Occipital lobe (tissue), 2 donors: ENCODE results near the gene KCNK18.

DNA sequence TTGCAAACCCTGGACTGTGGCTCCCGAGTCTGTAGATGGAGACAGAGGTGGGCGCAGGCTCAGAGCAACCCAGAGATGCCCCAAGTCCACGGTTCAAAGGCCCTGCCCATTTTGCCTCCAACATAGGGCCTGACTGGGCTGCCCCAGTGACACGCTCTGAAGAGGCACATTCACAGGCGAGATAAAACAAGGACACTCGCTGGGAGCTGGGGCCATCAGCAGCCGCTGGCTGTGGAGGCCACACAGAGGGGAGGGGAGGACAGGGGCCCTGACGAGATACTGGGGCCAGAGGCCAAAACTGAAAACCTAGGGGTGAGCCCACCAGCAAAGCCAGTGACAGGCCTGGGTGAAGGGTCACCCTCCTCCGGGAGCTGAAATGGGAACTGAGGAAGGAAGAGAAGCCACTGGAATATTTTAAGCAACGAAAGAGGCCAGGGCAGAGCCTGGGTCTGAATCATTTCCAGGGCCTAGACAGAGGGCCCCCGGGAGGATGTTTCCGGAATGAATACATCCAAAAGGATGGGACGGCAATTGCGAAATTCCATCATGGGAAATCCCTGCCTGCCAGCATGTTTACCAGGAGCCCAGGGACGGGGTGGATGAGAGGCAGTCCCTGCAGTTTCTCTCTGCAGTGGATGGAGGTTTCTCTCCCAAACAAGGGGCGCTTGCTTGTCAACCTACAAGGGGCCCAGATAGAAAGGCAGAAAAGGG, 28.9 kb upstream of the HSPA12A start:
- RAMPAGE, long total RNA: no peak

DNA sequence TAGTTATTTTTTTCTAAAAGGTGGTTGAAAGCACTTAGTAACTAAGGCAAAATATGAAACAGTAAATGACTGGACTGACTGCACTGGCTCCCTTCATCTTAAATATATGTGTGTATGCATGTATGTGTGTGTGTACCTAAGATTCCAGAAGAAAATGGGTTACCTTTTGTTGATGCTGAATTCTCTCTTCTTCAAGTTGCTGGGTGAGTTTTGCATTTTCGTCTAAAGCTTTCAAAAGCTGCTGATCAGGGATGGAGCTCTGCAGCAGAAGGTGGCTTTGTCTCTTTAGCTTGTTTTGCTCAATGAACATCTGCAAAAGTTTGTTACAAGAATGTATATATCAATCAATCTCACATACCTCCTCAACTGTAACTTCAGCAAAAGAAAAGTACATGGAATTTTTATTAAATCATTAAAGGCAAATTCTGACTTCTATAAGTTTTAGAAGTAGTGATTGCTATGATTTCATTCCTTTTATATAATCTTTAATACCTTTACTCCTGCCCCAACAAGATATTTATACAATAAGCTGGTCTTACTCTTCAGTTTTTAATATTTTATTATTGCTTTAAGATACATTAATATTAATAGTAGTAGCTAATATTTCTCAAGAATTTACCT, 64.6 kb downstream of the SHTN1 start:
- RAMPAGE, long total RNA: no peak

- RAMPAGE, long total RNA: no peak
Measured at GRCh38 chr10:117138950-117140002, 1.2 kb upstream of the VAX1 start.

DNA sequence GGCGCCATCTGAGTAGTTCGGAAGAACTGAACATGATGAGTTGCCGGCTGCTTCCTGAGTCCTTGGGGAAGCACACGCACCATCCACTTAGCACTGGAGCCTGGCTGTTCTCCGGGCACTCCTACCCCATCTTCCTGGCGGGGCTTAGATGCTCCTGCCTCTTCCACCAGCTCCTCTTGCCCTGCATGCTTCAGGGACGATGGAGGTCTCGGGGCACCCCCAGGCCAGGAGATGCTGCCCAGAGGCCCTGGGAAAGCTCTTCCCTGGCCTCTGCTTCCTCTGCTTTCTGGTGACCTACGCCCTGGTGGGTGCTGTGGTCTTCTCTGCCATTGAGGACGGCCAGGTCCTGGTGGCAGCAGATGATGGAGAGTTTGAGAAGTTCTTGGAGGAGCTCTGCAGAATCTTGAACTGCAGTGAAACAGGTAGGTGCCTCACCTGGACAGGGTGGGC, at the start of gene KCNK18:
Gene KCNK18 (plus strand): TSS at position 200 of the 450 bp plus-strand sequence.
- RAMPAGE, long total RNA: no peak

GRCh38 chr10:117287151-117288250, 46.6 kb downstream of the SLC18A2 start:
- RAMPAGE, long total RNA: no peak

DNA sequence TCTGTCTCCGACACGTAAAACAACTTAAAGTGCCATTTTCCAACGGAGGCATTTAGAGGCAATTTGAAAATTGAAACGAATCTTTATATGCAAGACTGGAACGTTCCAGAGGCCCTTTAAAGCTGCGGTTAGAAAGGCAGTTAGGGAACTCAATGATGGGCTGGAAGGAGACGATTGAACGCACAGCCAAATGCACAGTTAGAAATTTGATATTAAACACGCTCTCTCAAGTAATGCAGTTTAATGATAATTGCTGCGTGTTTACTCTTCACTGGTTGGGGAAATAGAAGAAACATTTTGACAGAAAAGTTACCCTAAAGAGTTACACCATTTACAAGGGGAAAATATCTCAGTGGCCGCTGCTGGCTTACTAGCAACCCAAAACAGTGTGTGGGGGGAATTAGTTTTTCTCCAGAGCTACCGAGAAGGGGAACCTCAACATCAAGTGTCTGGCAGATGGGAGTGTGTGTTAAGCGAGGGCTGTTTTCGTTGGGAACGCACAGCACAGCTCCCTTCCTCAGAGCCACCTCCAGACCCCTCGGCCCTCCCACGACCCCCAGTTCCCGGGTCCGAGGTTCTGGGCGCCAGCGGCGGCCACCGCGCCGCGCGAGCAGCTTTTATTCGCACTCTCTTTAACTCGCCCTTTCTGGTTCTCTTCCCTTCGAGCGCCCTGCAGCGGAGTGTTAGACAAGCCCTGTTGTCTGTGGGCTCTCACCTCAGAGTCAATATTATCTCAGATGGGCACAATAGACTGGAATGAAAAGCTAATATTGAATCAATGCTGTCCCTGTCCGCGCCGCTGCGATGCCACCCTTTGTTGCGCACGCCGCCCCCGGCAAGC, 8.5 kb upstream of the EMX2 start:
- RAMPAGE, long total RNA: no peak

GRCh38 chr10:117543967-117544613, 1.5 kb downstream of the EMX2 start:
- RAMPAGE, long total RNA: no peak

DNA sequence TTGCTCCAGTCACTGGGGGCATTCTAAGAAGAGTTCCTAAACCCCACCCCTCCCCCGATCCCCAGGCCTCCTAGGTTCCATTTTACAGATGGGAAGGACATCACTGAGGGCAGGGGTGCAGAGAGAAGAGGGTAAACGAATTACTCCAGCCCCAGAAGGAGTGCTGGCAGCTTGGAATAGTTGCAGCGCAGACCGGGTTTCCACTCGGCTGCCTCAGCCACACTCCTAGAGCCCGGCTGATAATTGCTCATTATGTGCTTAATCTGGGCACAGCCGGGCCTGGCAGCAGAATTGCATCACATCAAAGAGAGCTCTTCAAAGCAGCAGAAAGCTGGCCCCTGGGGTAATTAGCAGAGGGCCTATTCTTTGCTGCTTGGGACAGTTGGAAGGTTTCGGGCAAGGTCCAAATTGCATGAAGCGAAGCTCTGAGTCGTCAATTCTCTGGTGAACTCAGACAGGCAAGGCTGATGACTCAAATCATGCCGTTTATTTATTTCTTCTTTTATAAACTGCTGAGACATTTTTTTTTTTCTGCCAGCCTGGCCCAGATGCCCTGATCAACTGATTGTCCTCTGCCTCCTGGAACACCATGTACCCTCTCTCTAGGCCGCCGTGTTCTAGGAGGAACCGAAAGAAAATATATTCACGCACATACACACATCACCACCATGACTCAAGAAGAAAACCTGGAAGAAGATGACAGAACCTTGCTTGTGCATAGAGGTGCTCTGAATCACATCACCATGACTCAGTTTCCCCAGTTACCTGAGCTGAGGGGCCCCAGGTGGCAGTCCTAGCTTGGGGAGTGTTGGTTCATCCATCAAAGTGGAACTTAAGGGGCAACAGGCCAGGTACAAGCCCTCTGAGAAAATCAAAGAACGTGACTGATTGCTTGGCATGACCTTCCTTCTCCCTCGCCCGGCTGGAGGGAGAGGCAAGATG, 242.2 kb downstream of the RAB11FIP2 start:
- RAMPAGE, long total RNA: no peak

DNA sequence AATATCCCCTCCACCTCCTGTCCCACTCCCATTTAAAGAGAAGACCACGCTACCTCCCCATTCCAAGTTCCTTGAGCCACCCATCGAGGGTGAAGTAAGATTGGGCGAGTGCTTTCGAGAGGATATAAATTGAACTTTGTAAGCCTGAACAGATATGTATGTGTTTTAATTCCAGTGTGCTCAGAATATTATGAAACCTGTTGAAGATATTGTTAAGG, 13.1 kb upstream of the RAB11FIP2 start:
- RAMPAGE, long total RNA: no peak

DNA sequence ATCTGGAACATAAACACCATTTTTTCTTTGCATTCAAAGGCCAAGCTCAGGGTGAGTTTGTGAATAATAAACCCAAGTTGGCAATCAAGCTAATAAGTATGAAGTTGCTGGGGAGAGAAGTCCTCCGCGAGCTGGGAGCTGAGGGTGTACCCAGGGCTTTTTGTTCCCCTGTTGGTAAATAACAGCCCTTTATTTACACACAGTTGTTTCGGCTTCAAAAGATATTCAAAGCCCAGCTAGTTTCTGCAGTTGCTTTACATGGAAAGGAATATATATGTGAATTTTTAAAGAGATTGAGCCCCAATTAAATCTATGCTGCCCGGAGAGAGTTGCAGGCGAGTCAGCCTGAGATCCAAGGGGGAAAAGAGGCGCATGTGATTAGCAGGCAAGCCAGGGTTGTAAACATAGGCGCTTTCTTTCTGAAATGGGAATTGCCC, 70.3 kb downstream of the FAM204A start:
- RAMPAGE, long total RNA: no peak

GRCh38 chr10:118832054-118832714, 77.4 kb upstream of the CACUL1 start:
- RAMPAGE, long total RNA: no peak

DNA sequence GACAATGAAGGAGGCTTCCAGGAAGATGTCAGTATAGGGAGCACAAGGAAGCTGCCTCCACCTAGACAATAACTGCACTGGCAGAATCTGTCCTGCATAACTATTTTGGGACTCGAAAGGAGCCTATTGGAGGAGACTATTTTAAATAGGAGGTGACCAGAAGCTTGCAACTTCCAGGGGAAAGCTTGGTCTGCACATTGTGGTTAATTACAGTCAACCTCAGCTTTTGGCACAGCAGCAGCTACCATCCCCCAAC, 46.3 kb upstream of the NANOS1 start:
- RAMPAGE, long total RNA: no peak

DNA sequence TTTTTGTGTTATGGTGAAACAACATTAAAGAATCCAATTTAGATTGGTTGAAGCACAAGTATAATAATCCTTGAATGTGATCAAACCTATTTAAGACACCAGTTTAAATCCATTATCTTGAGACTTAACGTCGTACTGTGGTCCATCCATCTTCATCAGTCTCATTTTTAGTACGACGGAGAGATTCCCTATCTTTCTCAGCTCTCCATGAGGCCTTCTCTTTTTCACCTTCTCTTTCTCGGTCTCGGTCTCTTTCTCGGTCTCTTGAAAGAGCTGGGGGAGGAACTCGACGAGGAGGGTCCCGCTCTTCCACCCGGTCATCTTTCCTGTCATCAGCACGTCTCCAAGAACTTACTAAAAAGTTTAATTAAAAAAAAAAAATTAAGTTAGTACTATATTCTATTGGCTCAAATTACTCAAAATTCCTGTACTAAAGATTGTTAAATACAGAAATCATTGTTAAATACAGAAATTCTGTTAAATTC, 6.4 kb downstream of the NANOS1 start:
- RAMPAGE, long total RNA: no peak

GRCh38 chr10:119052438-119052995, 23.0 kb downstream of the NANOS1 start:
- RAMPAGE, long total RNA: no peak

DNA sequence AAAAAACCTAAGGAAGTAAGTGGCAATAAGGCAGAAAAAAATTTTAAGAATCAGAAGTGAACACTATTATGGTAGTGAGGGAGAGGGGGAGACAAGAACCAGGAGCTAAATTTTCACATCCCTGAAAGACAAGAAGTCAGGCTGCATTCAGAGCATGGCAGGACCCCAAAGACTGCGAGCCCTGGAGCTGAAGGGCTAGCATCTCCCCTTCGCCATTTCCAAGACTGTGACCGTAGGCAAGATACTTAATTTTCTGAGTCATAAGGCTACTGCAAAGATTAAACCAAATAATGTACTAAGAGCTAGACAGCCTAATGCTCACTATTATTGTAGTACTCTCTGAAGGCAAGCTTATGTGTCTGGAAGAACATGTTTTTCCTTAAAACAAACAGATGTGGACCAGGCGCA, 14.1 kb downstream of the EIF3A start:
- RAMPAGE, long total RNA: no peak

DNA sequence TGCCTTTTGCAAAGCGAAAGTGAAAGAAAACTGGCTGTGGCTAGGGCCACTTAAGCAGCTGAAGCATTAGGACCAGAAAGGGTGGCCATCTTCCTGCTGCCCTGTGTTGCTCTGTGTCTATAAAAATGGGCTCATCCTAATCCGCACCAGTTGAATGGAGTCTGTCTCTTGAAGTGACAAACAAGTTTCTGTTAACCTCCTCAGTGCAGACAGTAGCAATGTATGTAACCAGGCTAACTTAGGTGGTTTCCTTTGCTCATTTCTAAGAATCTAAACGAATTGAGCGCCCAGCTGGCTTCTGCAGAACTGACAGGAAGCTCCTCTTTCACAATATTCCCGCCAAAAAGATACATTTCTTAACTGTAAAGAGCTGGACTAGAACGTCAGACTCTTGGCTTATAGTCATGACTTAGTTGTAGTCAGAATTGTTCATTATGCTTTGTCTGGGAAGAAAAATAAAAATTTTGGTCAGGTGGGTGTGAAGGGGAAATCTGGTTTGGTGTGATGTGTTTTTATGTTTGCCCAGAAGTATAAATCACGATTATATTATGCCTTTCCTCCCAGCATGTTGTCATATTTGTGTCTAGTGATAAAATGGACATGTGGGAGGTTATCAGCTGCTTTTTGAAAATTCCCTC, 28.0 kb downstream of the DENND10 start:
- RAMPAGE, long total RNA: no peak

DNA sequence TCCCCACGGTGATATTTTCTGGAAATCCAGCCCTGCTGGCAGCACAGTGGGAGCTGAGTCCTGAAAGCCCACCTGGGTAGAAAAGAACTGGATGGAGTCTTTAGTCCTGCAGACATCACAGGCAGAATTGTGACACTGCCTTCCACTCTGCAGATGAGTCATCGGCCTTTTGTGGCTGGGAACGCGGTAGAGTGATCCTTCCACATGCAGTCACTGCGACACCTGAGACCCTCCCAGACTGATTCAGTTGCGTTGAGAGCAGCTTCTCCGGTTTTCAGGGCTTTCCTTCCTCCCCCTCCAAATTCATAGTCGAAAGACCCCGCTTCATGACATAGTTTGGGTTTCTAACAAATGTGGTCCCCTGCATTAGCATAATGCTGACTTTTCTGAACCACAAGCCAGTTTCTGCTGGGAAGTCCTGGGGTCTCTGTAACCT, 108.2 kb downstream of the GRK5 start:
- RAMPAGE, long total RNA: no peak

GRCh38 chr10:119341946-119342454, 134.6 kb downstream of the GRK5 start:
- RAMPAGE, long total RNA: no peak

DNA sequence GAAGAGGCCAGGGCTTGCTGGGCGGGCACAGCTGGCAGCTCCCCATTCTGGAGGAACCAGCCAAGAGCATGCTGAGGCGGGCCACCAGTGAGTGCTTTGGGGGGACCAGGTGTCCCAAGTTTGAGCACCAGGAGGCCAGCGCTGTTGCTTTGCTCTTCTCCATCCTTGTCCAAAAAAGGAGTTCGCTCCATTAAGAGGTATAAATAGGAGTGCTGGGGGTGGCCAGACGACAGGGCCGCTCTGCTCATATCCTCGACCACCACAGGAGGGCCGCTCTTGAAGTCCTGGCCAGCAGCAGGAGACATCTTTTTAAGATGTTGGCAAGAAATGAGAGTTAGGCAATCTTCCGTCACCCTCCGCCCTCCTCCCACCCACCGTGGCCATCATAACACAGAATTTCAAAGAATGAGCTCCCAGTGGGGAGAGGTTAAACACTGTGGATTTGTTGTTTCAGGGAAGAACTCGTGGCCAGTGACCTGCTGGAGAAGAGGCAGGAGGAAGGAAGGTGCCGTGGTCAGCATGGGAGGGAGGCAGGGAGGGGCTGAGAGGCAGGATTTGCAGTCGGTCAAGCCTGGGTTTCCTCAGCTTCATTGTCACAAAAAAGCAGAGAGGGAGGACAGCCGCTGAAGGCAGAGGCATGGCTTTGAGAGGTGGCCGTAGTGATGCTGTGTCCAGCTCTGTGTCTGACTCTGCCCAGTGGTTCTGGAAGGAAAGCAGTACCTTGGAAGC, 141.5 kb downstream of the GRK5 start:
- RAMPAGE, long total RNA: no peak

GRCh38 chr10:119509914-119510720, 32.4 kb downstream of the RGS10 start:
- RAMPAGE, long total RNA: no peak